Pulmonary lymph node (tissue), 1 donor: ENCODE data around the genes OXSR1, WDR48, TTC21A, EIF1B, ENTPD3 and ZNF621.

DNA sequence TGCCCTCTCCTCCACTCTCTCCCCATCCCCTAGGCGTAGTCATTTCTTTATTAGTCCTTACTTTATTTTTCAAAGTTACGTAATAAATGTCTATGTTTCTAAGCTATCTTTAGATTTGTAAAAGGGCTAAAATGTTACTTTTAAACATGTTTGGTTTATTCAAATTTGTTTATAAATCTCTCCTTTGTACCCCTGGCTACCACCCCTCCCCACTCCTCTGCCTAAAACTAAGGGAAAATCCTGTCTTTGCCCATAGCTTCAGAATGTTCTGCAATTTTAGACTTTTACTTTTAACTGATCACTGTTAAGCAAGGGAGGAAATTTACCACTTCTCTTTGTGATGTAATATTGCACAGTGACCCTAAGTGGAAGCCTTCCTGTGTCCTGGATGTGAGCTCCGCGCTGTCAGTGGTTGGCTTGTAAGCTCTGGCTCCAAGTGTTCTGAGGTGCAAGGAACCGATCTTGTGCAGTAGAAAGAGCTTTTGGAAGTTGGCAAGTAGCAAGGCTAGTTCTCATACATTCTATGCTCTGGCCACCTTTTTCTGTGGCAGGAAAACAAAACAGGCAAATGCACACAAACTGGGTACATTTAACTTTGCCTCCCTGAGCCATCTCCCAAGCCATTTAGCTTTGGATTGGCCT lies 10.5 kb upstream of the VILL start:
- PRO-cap: no peak

DNA sequence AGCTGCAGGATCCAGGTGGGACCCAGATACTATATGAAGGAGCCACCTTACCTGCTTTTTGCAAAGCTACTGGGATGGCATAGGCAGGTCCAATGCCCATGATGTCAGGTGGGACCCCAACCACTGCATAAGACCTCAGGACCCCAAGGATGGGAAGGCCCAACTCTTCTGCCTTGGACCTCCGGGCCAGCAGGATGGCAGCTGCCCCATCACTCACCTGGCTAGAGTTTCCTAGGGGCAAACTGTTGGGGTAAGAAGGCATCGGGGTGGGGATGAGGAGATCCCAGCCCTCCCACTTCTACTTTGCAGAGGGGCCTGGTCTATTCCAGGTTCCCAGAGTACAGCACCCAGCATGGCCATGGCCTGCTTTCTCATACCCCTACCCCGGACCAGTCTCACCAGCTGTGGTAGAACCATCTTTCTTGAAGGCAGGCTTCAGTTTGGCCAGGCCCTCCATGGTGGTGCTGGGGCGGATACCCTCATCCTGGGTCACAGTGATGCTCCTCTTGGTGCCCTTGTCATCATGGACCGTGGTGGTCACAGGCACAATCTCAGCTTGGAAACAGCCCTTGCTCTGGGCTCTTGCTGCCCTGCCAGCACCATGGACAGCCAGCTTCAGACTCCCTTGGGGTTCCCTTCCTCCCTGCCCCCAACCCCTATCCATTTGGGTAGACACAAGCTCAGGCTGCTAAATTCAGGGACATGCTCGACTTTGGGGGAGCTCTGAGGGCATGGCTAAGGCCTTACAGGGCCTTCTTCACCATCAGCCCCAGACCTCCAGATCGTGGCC lies 10.6 kb downstream of the ACAA1 start:
- PRO-cap: no peak

DNA sequence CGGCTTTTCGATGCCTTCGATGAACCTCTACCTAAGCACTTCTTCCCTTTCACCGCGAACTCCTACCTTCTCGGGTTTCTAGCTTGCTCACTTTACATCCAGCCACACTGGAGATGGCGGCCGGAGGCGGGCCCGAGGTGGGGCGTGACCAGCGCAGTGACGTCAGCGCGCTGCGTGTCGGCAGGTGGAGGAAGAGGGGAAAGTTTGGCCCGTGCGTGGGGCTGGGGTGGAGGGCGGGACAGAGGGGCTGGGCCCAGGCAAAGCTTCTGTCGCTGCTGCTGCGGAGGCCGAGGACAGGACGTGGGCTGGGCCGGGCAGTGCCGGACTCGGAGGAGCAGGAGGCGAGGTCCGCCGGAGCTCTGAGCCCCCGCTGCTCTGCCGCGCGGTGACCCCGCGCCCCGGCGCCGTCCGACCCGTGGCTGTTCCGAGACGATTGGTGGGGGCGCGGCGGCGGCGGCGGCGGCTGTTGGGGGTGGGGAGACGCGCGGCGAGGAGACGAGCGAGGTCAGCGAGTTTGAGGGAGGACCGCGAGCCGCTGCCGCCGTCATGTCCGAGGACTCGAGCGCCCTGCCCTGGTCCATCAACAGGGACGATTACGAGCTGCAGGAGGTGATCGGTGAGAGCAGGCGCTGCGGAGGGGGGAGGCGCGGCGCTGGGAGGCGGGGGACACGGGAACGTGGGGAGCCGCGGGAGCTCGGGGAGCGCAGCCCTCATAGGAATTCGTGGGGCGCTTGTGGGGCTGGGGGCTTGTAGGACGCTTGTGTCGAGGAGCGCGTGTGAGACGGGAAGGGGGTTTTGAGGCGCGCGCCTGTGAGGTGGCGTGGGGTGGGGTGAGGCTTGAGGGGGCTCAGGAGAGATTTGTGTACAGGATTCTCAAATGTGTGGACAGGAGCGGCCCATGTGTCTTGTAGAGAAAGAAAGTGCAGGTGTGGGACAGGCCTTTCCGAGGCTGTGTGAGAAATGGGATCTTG lies at the start of gene OXSR1:
TSS of gene OXSR1 (plus strand) at position 207 of the 971 bp plus-strand sequence.
- PRO-cap: bidirectional peak, plus-strand start at position 296 of the sequence, minus-strand start at position 109 of the sequence; bidirectional peak, plus-strand start at position 508 of the sequence, minus-strand start at position 410 of the sequence

DNA sequence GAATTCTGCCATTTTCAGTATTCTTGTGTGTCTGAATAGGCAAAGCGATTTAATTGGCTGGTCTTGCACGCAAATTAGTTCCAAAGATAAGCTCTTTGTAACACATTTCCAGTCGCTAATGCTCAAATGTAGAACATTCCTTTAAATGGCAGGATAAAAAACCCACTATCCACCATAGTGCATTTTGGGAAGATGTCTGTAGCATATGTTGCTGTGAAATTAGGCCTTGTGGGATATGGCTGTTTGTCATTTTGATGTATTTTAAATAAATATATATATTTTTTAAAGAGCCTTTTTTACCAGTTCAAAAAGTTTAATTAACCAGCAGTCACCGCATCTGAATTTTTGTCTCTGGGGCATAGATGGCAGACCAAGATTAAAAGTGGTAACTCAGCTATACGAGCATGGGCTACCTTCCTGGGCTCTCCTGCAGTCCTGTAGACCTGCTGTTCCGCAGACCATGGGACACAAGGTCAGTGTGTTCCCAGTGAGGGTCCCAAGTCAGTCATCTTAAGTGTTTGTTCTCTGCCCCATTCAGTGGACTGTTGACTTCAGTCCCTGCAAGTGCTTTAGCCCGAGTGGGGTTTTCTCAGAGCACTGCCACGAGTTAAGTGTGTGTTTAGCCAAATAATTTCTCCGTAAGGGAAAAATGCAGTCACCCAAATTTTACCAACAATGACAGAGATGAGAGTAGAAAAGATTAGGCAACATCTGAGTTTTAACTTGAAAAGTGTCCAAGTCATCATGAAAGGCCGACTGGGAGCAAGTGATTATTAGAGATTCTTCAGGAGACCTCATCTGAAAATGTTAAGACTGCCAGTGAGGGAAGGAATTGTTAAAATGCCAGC lies 5.0 kb upstream of the EXOG start:
- PRO-cap: no peak

- PRO-cap: no peak
These were observed 23.4 kb downstream of the EXOG start for GRCh38 chr3:38519559-38519880.

DNA sequence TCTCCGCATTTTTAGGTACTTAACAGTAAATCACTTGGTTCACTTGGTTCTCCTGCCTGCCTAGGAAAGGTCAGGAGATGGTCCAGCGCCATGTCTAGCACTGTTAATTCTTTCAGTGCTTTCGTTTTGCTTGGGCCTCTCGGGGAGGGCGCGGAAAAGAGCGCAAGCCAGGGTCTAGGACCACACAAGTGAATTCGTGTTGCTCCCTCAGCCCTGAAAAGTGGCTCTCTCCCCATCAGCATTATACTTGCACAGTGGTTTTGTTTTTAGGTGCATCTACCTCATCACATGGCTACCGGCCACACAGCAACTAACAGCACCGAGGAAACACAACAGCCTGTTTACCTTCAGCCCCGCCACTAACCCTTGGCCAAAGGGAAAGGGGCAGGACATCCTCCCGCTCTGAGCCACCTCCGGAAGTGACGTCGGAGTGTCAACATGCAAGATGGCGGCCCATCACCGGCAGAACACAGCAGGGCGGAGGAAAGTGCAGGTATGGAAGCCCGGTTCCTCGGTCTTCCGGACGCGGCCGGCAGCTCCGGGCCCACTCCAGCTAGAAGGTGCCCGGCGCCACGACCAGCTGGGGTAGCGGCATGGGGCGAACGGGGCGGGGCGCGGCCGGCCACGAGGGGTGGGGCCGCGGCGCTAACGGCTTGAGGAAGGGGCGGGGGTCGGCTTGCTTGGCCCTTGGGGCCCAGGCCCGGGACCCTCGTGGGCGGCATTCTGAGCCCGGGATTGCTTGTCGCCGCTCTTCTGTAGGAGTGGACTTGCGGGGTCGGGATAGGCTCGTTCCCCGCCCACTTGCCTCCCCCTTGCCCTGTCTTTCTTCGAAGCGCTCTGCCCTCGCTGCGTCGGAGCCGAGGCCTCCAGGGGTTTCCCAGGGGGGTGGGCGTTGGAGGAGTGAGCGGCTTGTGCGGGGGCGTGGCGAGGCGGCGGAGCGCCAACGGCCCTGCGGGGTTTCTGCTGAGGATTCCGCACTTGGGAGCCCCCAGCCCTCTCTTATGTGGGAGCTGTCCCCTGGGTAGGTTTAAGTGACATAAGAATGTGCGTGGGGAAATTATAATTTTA lies at the start of gene WDR48:
TSS of gene WDR48 (plus strand) at position 436 of the 1,068 bp plus-strand sequence.
- PRO-cap: bidirectional peak, plus-strand start at position 472 of the sequence, minus-strand start at position 361 of the sequence

- PRO-cap: bidirectional peak, plus-strand start at chr3:39107741, minus-strand start at chr3:39107627
These were observed at the start of gene TTC21A for GRCh38 chr3:39107510-39108292. TTC21A (plus strand) TSS chr3:39107680.

- PRO-cap: no peak
These were observed 16.8 kb downstream of the CSRNP1 start for GRCh38 chr3:39136675-39136874.

DNA sequence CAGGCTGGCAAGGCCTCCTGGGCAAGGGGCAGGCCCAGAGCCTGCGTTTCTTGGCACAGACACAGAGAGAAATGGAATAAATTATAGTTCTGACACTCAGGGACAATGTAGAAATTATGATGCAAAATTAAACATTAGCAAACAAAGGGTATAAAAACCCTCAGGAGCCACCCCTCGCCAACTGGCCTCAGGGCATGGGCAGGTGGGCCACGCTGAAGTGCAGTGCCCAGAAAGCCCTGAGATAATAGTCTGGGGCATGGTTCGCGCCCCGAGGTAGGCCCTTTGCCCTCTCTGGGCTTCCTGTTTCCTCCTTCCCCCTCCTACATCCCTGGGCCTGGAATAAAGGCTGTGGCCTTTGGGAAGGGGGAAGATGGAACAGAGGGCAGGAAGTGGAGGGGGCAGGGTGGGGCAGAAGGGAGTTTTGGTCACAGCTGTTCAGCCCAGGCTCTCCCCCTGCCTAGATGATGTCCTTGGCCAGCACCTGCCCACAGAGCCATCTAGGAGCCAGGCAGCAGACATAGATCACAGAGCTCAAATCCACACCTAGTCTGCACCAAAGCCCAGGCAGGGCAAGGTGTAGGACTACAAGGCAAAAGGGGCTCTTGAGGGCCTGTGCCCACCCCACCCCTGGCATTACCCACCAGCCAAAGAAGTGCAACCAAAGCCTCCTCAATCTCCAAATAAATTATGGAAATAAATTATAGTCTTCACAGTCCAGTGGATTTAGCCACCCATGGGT lies 11.3 kb downstream of the CSRNP1 start:
- PRO-cap: no peak

DNA sequence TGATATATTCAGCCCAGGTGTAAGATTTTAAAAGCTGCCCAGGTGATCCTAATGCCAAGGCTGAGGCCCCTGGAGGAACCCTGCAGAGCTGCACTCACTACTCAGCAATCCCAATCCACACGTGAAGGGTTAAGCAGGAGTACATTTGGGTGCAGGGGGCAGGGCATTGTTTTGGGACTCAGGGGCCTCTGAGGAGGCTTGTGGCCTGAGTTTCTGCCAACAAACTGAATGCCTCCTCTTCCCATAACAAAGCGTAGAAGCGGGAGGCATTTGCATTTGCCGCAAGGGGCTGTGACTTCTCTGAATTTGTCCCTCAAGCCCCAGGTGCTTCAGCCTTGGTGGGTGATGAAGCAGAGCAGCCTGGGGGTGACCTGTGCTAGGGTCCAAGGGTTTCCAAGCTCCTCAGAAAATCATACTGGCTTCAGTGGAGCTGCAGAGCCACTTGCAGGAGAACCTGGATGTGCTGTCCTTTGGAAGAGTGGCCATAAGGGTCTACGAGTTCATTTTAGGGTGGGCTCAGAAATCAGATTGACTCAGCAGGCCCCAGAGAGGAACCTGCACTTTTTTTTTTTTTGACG lies 1.6 kb upstream of the RPSA start:
- PRO-cap: no peak

DNA sequence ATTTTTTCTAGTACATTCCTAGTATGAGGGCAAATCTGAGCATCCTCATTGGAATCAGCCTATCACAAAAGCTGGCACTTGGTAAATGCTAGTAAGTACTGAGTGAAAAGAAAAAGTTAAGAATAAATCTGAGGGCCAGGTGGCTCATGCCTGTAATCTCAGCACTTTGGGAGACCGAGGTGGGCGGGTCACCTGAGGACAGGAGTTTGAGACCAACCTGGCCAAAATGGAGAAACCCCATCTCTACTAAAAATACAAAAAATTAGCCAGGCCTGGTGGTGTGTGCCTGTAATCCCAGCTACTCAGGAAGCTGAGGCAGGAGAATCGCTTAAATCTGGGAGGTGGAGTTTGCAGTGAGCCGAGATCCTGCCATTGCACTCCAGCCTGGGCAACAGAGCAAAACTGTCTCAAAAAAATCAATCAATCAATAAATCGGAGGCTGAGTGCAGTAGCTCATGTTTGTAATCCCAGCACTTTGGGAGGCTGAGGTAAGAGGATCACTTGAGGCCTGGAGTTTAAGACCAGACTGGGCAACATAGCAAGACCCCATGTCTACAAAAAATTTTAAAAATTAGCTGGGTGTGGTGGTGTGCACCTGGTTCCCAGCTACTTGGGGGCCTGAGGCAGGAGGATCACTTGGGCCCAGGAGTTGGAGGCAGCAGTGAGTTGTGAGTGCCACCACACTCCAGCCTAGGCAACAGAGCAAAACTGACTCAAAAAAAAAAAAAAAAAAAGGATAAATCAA lies 8.7 kb downstream of the RPSA start:
- PRO-cap: no peak

- PRO-cap: no peak
These were observed 9.8 kb upstream of the EIF1B start for GRCh38 chr3:40299502-40300256.

GRCh38 chr3:40309612-40310720 lies at the start of gene EIF1B:
EIF1B (plus strand) TSS chr3:40309707.
- PRO-cap: bidirectional peak, plus-strand start at chr3:40309707, minus-strand start at chr3:40309508; unidirectional peak, minus-strand start at chr3:40310367

GRCh38 chr3:40312862-40313596 lies 3.5 kb downstream of the EIF1B start:
- PRO-cap: no peak

- PRO-cap: no peak
These were observed at the start of gene ENTPD3 for GRCh38 chr3:40386775-40387494. ENTPD3 (plus strand) TSS chr3:40387184.

DNA sequence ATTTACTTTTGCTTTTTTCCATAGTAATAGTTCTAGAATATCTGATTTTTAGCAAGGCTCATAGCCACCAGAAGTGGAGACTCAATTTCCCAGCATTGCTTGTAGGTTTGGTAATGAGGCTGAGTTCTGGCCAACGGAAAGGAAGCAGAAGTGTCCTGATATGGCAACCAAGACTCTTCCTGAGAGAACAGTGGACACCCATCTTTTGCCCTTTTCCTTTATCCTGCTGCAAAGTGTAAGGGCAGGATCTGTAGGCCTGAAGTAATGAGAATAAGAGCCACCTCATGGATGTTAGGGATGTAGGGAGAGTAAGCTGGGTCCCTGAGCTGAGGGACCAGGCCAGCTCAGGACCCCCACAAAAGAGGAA lies 13.0 kb upstream of the RPL14 start:
- PRO-cap: no peak

DNA sequence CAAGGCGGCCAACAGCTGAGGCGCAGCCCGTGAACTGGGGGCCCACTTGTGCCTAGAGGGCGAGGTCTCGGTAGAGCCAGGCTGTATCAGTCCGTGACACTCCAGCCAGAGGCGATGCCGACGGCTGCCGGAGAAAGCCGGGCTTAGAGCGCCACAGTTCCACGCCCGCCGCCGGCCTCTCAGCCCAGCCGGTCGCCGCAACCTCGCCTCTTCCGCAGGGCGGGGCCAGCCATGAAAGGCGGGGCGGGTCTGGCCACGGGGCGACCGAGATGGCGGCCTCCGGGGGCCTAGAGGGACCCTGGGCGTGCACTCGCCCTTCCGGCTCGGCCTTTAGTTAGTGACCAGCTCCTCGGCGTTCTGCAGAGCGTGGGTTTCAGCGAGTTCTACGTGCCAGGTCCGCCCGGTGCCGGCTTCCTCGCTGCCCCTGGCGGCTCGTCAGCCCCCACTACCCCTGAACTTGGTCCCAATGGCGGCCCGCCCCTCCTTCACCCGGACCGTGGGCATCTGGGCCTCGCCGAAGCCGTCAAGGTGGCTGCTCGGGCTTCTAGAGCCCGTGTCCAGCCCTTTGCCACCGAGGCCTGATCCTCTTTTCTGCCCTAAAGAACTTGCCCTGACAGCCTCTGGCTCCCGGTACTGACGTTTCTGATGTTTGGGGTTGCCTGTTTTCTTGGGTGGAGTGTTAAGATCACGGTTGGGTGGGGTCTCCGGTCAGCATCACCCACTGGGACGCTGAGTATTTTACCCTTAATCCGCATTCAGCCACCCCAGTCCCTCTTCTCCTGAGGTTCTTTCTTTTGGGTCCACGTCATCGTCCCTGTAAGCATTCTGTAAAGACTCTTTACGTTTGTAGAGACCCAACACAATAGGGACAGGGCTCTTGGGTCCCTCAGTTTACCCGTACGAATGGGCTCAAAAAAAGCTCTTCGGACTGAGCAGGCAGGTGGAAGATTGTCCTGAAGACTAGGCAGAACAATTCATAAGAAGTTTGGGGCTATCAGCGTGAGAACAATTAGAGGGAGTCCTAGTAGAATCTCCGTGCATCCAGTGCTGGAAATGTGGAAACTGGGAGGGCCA lies at the start of gene ZNF621:
TSS of gene ZNF621 (plus strand) at position 316 of the 1,074 bp plus-strand sequence.
- PRO-cap: bidirectional peak, plus-strand start at position 279 of the sequence, minus-strand start at position 181 of the sequence

GRCh38 chr3:41115071-41115537 lies 84.2 kb upstream of the CTNNB1 start:
- PRO-cap: no peak

GRCh38 chr3:41217105-41217396 lies 17.7 kb downstream of the CTNNB1 start:
- PRO-cap: no peak

DNA sequence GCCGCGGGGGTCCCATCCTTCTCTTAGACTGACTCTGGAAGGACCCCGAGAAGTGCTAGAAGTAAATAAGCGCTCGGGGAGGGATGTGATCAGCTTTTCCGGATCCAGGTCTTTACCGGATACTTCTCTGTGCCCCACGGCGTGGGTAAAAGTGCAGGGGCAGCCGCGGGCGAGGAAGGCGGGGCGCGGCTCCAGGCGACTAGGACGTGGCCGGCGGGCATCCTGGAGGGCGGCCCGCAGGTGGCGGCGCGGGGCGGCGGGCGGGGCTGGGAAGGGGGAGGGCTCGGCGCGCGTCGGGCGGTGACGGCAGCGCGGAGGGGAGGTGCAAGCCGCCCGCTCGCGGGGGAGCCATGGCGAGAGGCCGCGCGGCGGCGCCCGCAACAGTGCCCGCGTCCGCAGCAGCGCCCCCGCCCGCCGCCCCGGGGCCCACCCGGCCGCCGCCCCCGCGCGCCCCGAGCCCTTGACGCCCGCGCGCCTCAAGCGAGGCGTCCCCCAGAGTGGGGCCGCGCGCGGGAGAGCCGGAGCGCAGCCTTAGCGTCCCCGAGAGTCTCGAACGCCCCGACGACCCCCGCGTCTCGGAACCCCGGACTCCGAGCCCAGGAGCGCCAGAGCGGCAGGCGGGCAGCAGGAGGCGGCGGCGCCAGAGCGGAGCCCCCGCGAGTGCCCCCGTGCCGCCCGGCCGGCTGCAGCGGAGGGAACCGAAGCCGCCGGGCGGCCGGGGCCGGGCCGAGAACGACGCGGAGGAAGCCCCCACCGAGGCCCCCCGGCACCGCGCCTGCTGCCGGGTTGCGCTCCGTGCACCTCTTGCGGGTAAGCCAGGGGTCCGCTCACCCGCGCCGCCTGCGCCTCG lies 51.6 kb upstream of the ULK4 start:
- PRO-cap: bidirectional peak, plus-strand start at position 383 of the sequence, minus-strand start at position 201 of the sequence